Thoracic aorta endothelial cell (primary cell): Measurements from ENCODE around the genes PPIP5K1 and HYPK.

GRCh38 chr15:43522847-43523416, 5.5 kb downstream of the MAP1A start:
- CAGE, long polyA plus RNA: no peak

DNA sequence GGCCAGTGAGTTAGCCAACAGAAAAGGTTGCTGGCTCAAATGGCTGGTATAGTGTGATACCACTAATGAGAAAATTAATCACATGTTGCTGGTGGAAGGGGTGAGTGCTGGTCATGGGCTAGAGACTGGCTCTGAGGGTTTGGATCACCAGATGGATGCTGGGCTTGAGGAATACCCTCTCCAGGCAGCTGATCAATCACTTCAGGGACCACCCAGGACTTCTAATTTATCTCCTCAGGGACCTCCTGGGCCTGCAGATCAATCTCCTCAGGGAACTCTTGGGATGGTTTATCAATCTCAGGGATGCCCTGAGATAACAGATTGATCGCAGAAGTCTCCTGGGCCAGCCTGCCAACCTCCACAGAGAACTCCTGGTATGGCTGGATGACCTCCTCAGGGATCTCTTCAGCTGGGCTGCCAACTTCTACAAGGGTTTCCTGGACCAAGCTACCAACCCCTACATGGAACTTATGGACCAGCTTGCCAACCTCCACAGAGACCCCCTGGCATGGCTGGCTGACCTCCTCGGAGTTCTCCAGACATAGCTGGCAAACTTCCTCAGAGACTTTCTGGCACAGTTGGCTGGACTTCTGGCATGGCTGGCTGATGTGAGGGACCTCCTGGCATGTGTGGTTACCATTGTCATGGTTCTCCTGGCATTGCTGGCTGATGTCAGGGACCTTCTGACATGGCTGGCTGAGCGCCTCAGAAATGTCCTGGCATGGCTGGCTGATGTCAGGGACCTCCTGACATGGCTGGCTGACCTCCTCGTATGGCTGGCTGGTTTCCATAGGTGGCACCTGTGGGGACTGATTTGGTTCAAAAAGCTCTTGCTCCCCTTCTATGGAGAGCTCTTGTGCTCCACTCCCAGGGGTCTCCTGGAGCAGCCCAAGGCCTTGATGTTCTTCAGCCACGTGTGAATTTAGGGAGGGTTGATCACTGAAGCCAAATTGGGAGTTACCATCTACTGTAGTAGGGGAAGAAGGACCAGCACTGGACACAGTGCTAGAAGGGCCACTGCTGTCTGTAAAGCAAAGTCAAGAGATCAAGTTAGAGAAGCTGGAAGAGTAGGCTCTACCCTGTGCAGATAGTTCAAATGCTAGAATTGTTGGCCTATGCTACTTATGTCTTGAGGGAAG, 17.4 kb downstream of the MAP1A start:
- CAGE, long polyA plus RNA: no peak

GRCh38 chr15:43589962-43590463, at the start of gene PPIP5K1:
PPIP5K1 (minus strand) TSS chr15:43590208.
- CAGE, long polyA plus RNA: no peak

GRCh38 chr15:43598033-43598363, 4.2 kb downstream of the CKMT1B start:
- CAGE, long polyA plus RNA: no peak

GRCh38 chr15:43771806-43772391, 4.9 kb downstream of the ELL3 start:
- CAGE, long polyA plus RNA: no peak

GRCh38 chr15:43773867-43775131, 2.5 kb downstream of the ELL3 start:
- CAGE, long polyA plus RNA: no peak

DNA sequence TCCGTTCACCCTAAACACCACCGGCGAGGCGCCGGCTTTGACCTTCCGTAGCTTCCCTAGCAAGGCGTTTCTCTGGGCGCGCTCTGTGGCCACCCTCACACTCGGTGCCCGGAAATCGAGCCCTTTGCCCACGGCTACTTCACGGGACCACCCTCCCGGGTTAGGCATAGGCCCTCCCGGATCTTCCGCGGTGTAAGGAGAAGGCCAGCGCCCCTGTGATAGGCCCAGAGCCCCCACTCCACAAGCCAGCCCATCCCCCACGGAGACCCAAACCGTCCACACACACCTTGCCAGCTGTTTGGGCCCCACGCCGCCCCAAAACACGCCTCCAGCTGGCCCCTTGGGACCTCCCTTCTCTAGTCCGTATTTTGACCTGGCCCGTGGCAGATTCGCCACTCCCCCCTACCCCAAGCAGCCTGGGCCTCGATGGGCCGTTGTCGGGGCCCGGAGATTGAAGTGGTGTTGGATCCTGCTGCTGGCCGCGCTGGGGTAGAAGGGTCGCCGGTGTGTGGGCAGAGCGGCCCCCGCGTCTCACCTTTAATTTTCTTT, 374 bp downstream of the SERF2 start:
- CAGE, long polyA plus RNA: no peak

- CAGE, long polyA plus RNA: no peak
Observed at GRCh38 chr15:43800184-43800781, at the start of gene HYPK. HYPK (plus strand) TSS chr15:43800599.

DNA sequence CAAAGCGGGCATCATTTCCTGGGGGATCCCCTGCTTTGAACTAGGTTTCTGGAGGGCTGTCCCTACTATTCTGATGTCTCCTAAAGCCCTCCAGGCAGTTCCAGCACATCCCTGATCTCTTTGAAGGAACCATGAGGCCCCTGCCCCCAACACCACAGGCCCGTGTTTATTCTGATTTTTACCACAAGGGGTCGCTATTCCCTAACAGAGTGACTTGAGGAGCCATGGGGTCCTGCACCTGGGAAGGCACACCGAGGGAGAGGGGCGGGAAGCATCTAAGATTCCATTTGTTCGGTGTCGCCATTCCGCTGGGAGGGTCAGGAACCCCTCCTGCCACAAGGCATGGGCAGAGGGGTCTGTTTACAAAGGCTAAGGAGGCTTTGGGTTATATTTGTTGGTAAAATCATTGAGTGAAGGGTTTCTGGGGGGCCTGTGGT, 77.0 kb downstream of the WDR76 start:
- CAGE, long polyA plus RNA: no peak

DNA sequence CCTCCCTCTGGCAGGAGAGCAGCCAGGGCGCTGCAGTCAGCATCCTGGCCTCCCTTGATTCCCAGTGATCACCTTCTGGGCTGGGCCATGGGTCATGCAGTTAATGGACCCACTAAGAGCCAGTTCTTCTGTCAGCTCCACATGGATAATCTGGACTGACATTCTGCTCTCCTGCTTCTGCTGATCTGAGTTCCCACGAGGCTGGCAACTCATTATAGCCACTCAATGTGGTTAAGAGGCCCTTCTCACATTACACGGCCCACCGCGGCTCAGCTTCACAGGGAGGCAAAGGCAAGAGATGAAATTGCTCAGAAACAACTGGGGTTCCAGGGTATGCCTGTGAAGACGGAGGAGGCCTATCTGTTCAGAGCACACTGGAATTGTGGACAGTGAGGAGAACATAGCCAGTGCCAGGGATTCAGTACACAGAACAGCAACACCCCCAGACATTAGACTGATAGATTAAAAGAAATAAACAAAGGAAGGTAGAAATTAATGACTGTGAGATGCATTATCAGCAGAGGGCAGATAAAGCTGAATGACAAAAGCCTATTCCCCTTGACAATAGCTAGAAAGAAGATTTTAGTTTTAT, 94.1 kb downstream of the WDR76 start:
- CAGE, long polyA plus RNA: no peak

GRCh38 chr15:44716715-44717172, 5.4 kb downstream of the B2M start:
- CAGE, long polyA plus RNA: no peak

DNA sequence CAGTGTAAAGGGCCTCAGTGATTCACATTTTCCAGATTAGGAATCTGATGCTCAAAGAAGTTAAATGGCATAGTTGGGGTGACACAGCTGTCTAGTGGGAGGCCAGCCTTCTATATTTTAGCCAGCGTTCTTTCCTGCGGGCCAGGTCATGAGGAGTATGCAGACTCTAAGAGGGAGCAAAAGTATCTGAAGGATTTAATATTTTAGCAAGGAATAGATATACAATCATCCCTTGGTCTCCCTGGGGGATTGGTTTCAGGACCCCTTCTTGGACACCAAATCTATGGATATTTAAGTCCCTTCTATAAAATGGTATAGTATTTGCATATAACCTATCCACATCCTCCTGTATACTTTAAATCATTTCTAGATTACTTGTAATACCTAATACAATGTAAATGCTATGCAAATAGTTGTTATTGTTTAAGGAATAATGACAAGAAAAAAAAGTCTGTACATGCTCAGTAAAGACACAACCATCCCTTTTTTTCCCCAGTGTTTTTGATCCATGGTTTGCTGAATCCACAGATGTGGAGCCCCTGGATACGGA, 7.0 kb downstream of the B2M start:
- CAGE, long polyA plus RNA: no peak

DNA sequence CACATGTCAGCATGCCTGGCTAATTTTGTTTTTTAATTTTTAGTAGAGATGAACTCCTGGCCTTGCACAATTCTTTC, 8.6 kb downstream of the B2M start:
- CAGE, long polyA plus RNA: no peak

- CAGE, long polyA plus RNA: no peak
Observed at GRCh38 chr15:44728565-44728960, 7.8 kb upstream of the TRIM69 start.

GRCh38 chr15:44830419-44831283, 94.3 kb downstream of the TRIM69 start:
- CAGE, long polyA plus RNA: no peak

GRCh38 chr15:44838655-44839222, 102.4 kb downstream of the TRIM69 start:
- CAGE, long polyA plus RNA: no peak

GRCh38 chr15:45079648-45080098, 34.3 kb downstream of the DUOX2 start:
- CAGE, long polyA plus RNA: no peak

GRCh38 chr15:45131741-45132160, 2.0 kb downstream of the DUOX1 start:
- CAGE, long polyA plus RNA: no peak

GRCh38 chr15:45139359-45139895, 9.6 kb downstream of the DUOX1 start:
- CAGE, long polyA plus RNA: no peak

- CAGE, long polyA plus RNA: no peak
Observed at GRCh38 chr15:45150779-45151454, 21.1 kb downstream of the DUOX1 start.